Colon Carcinoma Metastatic in the Lung (tissue), 2 donors: ENCODE data around the gene EFCAB13.

- PRO-cap, 2 experiments = no peak in any of the 2 experiments
Measured at GRCh38 chr17:45441832-45442300, 9.2 kb upstream of the ARHGAP27 start.

GRCh38 chr17:45579392-45580030, 89.0 kb upstream of the PLEKHM1 start:
- PRO-cap, 2 experiments = no peak in any of the 2 experiments

DNA sequence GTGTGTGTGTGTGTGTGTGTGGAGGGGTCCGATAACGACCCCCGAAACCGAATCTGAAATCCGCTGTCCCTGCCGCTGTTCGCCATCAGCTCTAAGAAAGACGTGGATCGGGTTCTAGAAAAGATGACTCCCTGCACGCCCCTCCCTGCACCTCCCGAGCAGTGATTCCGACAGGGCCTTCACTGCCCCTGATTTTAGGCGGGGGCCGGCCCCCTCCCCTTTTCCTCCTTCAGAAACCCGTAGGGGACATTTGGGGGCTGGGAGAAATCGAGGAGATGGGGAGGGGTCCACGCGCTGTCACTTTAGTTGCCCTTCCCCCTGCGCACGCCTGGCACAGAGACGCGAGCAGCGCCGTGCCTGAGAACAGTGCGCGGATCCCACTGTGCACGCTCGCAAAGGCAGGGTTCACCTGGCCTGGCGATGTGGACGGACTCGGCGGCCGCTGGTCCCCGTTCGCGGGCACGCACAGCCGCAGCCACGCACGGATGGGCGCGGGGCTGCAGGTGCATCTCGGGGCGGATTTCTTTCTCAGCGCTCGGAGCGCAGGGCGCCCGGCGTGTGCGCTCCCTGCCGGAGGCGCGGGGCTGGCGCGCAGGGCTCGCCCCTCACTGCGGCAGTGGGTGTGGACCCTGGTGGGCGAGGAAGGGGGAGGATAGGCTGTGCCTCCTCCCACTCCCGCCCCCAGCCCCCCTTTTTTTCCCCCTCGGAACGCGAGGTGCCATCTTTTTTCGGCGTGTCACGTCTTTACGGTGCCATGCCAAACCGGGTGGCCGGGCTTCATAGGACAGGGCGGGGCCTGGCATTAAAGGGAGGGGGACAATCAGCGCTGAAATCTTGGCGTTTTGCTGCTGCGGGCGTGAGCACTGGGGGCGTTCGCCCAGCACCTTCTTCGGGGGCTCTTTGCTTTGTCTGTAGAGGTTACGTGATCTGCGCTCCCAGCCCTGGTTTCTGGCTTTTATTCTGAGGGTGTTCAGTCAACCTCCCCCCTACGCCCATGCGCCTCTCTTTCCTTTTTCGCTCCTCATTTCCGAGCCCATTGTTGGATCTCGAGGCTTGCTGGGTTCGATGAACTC, 1.1 kb downstream of the MAPT start:
- PRO-cap, 2 experiments = no peak in any of the 2 experiments

DNA sequence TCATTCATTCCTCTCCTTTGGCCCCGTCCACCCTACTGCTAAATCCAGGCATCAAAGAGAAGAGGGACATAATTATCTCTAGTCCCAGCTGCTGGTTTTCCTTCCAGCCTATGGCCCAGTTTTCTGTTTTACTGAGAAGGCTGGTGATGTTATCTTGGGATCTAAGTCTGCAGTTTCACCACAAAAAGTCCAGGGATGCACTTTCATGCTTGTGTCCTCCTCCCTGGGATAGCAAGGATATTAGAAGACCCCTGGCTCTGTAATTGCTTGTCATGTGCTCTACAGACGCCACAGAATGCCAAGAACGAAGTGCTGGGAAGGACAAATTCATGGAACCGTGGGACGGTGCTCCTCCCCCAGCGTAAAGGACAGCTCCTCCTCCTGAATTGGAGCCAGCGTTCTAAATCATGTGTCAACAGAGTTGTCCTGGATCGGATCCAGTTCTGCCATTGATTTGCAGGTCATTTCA, 8.5 kb downstream of the MAPT start:
- PRO-cap, 2 experiments = no peak in any of the 2 experiments

DNA sequence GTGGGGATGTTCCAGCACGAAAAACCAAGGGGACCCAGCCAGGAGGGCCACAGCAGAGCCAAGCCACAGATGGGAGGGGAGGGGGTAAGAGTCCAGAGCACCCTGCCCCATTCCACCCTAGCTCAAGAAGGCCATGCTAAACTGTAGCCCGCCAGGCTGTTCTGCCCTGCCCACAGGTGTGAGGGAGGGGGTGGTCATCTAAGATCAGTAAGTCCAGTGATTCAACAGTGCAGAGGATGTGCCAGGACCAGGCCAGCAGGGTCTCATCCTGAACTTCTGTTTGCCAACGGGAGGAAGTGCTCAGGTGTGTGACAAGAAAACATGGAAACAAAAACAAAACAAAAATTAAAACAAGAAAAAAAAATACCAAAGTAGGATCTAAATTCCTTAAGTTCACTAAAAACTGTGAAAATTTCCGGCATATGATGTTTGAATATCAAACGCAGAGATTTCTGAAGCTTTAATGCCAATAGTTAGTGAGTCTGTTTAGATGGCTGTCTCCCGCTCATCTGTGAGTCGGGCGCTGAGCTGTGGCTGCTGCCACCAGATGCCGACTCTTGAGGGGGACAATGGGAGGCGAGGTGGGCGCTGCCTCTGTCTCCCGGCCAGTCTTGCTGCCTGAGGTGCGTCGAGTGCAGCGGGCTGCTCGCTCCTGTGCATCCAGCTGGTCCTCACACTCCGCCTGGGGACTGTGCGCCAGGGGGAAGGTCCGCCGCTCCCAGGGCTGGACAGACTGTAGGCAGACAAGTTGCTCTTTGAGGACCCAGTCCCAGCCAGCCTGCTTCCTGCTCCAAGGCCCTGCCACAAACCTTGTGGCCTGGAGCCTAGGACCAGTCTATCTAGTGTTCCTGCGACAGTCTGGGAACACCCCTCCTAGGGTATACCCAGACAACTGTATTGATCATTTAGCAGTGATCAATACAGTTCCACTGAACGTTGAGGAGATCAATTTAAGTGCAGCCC, 32.2 kb downstream of the STH start:
- PRO-cap, 2 experiments = no peak in any of the 2 experiments

DNA sequence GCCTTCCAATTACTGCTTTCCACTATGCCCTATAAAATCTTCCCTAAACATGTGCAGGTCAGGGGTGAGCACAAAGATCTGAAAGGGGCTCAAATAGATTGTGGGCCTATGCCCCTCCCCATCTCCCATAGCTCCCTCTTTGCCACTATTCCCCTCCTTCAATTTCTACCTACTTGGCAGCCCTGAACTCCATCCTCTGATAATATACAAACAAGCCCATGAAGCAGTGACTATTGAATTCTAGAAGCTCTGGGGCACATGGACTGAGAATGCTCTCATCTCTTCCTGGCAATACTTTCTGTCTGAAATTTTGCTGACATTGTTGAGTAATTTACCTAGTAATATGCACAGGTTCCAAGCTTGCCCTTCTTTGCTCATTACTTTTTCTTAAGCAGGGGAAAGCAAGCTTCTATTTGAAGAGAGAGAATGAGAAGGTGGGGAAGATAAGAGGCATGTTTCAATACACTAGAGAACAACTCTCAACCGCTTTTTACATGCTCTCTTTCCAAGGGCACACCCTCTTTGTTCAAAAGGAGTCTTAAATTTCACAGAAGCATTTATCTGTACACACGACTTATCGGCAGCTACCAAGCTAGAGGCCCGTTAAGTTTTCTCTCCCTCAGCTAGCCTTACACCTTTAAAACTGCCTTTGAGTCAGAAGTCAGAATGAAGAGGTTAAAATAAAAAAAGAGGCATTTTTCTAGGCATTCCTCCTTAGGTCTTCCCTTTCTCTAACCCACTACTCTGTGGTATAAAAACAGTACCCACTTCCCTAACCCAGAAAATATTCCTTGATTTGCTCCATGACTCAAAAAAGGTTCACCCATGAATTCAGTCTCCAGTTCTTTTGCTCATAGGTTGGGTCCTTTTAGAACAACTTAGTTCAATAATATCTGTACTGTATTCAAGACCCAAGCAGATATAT, 79.6 kb downstream of the STH start:
- PRO-cap, 2 experiments = no peak in any of the 2 experiments

DNA sequence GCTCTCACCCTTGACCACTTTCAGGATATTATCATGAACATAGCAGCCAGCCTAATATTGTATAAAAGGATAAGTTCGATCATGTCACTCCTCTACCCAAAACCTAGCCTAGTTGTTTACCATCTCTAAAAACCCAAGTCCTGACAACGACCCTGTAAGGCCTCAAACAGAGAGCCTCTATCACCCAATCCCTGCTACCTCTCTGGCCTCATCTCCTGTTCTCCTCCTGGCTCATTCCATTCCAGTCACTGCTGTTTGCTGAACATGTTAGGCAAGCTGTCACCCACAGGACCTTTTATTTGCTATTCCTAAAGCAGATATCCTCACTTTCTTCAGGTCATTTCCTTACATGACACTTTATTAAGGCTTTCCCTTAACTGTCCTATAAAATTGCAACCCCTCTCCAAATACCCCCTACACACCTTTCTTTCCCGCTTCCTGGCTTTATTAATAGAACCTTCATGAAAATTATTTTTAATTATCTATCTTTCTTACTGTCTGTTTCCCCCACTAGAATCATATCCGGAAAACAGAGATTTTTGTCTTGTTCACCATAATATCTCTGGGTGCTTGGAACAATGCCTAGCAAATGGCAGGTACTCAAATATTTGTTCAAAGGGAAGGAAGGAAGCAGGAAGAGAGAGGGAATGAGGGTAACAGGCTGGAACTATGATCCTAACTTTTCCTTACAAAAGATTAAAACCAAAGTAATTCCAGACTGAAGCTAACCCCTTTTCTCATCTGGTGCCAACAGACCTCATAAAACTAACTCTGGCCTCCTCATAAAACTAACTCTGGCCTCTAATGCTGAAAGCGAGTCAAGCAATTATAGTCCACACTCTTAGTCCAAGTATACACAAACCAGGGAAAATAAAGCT, 85.0 kb downstream of the KANSL1 start:
- PRO-cap, 2 experiments = no peak in any of the 2 experiments

GRCh38 chr17:46259841-46260353, 35.0 kb upstream of the LRRC37A start:
- PRO-cap, 2 experiments = no peak in any of the 2 experiments

GRCh38 chr17:46711221-46711566, 107.3 kb downstream of the WNT3 start:
- PRO-cap, 2 experiments = no peak in any of the 2 experiments

GRCh38 chr17:46782164-46782737, 36.2 kb downstream of the WNT3 start:
- PRO-cap, 2 experiments = no peak in any of the 2 experiments

GRCh38 chr17:46851735-46852382, 476 bp downstream of the WNT9B start:
- PRO-cap, 2 experiments = no peak in any of the 2 experiments

DNA sequence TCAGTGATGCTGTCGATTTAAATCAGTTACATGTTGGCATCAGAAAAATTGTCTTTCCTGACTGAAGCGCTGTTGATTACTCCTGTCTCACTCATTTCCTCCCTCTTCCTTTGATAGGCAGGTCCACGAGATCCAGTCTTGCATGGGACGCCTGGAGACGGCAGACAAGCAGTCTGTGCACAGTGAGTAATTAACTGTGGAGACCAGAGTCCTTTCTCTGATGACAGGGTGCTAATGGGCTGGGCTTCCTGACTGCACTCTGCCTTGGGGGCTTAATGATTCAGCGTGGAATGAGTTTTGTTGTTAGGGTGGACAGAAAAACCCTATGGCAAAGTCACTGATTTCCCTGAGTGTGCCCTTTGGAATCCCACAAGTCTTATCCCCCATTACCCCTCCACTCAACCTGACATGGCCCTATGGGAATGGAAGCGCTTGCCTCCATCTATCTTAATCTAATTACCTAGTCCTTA, 6.5 kb downstream of the GOSR2 start:
- PRO-cap, 2 experiments = no peak in any of the 2 experiments

- PRO-cap, 2 experiments = no peak in any of the 2 experiments
Measured at GRCh38 chr17:46939704-46940733, 17.1 kb downstream of the GOSR2 start.

GRCh38 chr17:46943405-46943869, 20.5 kb downstream of the GOSR2 start:
- PRO-cap, 2 experiments = no peak in any of the 2 experiments

GRCh38 chr17:47066671-47067142, 87.7 kb upstream of the RPRML start:
- PRO-cap, 2 experiments = no peak in any of the 2 experiments

- PRO-cap, 2 experiments = no peak in any of the 2 experiments
Measured at GRCh38 chr17:47217385-47217584, 8.1 kb downstream of the MYL4 start.

DNA sequence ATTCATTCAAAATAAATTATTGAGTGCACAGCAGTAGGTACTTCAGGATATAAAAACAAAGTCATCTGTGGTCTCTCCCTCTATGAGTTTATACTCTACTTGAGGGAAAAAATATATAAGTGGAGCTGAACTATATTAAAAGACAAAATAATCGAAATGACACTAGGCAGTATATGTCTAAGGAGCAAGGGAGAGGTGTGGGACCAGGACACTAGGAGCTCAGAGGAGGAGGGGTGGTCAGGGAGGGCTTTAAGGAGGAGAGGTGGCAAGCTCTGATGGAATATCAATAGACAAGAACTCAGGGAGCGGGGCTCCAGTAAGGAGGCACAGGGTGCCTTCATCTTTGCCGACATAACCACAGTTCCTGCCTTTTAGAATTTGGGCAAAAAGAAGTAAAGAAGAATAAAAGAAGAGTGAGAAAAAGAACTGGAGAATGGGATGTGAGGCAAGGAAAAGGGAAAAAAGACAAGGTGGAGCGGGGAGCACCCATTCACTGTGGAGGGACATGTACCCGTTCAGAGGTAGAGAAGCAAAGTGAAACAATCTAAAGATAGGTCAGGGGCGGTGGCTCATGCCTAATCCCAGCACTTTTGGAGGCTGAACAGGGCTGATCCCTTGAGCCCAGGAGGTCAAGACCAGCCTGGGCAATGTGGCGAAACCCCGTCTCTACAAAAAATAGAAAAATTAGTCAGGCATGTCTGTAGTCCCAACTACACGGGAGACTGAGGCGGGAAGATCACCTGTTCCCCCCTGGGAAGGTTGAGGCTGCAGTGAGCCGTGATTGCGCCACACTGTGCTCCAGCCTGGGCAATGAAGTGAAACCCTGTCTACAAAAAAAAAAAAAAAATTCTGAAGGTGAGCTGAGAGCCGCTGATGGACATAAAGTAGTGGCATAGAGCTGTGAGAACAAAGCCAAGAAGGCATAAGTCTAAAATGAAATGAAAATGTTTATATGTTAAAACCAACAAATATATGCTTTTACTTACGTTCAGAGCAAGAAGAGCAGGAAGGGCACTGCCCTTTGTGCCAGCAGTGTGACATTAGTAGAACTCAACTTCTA, 21.6 kb downstream of the MYL4 start:
- PRO-cap, 2 experiments = no peak in any of the 2 experiments

- PRO-cap, 2 experiments = no peak in any of the 2 experiments
Measured at GRCh38 chr17:47294211-47294722, 29.5 kb upstream of the EFCAB13 start.

- PRO-cap, 2 experiments = no peak in any of the 2 experiments
Measured at GRCh38 chr17:47310362-47310793, 13.4 kb upstream of the EFCAB13 start.

DNA sequence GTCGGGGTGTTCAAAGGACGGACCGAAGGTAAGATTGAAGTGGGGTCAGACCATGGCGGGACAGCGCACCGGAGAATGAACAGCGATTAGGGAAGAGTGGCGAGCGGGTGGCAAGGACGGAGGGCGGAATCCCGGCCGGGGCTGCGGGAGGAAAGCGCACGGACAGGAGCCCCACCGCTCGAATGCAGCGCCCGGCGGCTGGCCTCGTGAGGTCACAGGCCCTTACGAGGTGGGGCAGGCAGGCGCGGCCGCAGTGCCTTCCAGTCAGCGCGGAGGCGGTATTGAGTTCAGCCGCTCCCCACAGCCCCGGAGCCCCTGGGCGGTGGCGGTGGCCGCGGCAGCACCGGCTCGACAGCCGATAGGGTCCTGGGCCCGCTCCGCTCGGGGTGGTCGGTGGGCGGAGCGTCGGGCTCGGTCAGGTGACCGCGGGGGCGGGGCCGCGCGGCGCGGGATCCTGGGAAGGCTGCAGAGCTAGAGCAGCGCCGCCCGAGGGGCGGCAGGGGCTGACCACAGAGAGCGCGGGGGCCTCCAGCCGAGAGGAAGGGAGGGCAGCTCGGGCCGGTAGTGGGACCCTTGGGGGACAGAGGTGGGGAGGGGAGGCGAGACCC, at the start of gene EFCAB13:
Gene EFCAB13, plus strand, starts transcription at position 442 of the 608 bp plus-strand sequence.
- PRO-cap, 2 experiments = peak in 2 of 2 experiments; most common plus-strand start position 263 of the sequence (in 2); most common minus-strand start position 184 of the sequence (in 2)